Measurements from ENCODE around the genes TMBIM1, STK36 and WNT6.

DNA sequence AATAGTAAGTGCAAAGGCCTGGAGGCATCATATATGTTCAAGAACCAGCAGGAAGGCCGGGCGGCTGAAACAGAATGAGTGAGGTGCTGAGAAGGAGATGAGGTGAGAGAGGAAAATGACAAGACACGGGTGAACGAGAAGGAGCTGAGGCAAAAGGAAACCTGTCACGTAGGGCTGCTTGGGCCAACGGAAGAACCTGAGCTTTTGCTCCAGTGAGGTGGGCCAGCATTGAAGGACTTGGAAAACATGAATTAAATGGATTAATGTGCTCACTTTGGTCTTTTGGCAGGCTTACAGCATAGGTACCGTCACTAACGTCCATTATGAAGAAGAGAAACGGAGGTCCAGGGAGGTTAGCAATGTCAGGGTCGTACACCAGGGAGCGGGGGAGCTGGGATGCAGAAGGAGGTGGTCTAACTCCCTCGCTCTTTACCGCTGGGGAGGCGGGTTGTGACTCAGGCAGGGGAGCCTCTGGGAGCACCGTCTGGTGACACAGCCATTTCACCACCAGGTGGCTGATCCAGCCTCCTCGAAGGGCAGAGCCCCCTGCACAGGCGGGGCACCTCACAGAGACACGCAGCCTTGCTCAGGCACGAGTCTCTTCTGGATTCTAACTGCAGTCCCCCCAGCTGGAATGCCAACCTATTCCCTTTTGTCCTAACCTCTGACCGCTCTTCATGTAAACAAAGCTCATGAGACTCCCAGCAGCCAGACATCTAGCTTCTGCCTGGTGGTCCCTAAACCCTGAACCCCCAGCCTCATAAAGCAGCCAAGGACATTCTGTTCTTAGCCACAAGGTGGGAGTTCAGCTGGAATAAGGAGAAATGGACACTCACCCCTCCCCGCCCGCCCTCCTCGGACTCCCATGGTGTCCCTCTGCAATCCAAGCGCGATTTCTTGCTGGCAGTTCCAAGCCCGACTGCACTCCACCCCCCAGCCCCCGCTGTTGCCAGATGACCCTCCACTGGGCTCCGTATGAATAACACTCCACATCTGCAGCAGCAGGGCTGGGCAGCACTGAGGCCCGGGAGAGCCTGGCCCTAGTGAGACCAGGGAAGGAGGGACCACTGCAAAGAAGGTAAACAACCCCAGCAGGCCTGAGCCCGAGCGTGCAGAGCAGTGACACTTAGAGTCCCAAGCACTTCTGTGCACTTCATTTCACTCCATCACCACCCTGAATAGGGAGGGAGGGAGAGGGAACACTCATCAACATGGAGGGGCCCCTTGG, 84.5 kb downstream of the TNS1 start:
- PRO-cap = bidirectional peak, plus-strand start at position 567 of the sequence, minus-strand start at position 301 of the sequence; unidirectional peak, plus-strand start at position 982 of the sequence
- RAMPAGE, long total RNA = no peak

GRCh38 chr2:217952769-217953347, 49.9 kb downstream of the TNS1 start:
- PRO-cap = unidirectional peak, minus-strand start at chr2:217953236
- RAMPAGE, long total RNA = no peak

DNA sequence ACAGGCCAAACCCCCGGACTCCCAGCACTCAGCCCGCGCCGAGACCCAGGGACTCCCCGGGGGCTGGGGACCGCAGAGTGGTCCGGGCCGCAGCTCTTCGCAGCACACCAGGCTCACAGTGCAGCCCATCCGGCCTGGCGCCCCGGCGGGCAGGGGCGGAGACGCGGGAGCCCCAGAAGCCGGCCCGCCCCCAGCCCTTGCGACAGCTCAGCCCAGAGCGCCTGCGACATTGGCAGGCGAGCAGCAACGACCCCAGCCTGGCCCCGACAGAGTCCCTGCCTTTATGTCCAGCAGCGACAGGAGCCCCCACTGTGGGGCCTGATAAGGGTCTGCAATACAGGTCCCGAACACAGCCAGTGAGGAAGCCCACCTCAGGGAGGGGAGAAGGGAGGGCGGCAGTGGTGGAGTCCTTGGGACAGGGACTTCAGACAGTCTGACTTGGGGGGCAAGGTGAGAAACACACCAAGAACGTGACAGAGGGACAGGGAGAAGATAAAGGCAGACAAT, 31.1 kb upstream of the TNS1 start:
- PRO-cap = no peak
- RAMPAGE, long total RNA = no peak

DNA sequence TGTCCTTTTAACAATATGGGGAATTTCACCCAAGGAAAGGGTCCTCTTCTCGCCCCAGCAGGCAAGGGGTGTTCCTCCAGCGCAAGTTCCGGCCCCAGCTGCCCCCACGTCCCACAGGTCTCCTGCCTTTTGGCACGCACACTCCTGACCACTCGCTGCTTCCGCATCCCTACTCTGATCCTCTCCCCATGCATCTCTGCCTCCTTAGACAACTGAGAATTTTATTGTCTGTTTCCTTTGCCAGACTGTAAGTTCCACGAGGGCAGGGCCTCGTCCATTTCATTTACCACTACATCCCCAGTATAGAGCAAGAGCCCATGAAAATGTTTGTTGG, 631 bp upstream of the ARPC2 start:
- PRO-cap = no peak
- RAMPAGE, long total RNA = no peak

DNA sequence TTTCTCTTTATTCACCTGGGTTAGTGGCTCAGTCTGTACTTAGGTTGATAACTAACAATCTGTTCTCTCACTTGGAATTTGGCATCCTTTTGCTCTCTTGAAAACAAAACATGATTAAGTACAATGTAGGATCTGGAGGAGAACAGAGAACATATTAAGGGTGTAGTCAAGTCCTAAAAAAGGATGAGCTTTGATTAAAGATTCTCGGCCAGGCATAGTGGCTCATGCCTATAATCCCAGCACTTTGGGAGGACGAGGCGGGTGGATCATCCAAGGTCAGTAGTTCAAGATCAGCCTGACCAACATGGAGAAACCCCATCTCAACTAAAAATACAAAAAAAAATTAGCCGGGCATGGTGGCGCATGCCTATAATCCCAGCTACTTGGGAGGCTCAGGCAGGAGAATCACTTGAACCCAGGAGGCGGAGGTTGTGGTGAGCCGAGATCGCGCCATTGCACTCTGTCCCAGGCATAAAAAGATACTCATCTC, 16.7 kb downstream of the ARPC2 start:
- PRO-cap = no peak
- RAMPAGE, long total RNA = no peak

DNA sequence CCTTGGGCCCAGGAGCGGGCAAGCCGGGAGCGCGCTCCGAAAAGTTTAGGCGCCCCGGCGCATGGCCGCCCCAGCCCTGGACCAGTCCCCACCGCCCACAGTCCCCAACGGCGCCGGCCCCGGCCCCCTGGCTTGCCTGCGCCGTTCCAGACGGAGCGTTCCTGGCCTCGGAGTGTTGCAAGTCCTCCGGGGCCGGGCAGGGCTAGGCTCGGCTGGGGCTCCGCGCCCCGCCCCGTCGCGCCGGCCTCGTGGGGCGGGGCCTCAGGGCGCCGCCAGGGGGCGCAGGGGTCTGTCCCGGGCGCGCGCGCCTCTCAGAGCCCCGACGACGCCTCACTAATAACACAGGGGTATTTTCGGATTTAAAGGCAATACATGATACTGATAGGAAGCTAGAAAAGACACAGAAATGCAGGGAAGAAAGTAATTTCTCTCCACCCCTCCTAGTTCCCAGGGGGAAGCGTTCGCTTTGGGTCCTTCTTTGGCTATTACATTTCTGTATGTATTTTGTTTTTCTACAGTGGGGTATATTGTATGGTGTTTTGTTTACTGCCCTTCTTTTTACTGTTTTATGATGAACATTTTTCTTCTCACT, at the start of gene TMBIM1:
TMBIM1 (minus strand) TSS at position 174 of the 592 bp plus-strand sequence.
- PRO-cap = bidirectional peak, plus-strand start at position 314 of the sequence, minus-strand start at position 174 of the sequence
- RAMPAGE, long total RNA = start-site peak on the minus strand centred at position 186 of the sequence, 49 bp wide, 929 reads

DNA sequence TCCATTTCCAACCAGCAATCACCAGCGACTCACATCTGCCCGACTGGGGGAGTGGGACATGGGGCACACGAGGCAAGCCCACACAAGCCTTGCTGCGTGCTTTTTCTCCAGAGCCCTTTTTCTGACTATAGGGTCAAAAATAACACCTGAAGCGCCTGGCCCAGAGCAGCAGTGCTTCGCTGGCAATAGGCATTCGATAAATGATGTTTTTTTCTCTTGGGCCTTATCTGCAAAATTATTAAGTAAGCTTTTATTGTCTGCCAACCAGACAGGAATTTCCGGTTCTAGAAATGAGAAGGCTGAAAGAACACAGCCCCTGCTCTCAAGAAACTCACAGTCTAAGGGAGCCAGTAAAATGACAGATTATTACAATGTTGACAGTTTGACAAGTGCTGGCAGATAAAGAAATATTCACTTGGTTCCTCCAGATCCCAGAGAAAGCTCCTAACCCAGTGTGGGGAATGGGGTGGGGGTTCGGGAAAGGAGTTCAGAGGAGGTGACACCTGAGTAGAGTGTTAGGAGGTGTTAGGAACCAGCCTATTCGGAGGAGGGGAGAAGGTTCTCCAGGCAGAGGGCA, 2.8 kb upstream of the TMBIM1 start:
- PRO-cap = no peak
- RAMPAGE, long total RNA = no peak

- PRO-cap = no peak
- RAMPAGE, long total RNA = no peak
Measured at GRCh38 chr2:218385017-218385509, 3.0 kb downstream of the SLC11A1 start.

- PRO-cap = no peak
- RAMPAGE, long total RNA = no peak
Measured at GRCh38 chr2:218397211-218397712, 2.4 kb upstream of the CTDSP1 start.

GRCh38 chr2:218636526-218637235, 22.7 kb downstream of the ZNF142 start:
- PRO-cap = no peak
- RAMPAGE, long total RNA = start-site peak on the minus strand at chr2:218636834-218637179, 24 reads

- PRO-cap = no peak
- RAMPAGE, long total RNA = no peak
Measured at GRCh38 chr2:218664709-218665247, 5.3 kb downstream of the BCS1L start.

- PRO-cap = bidirectional peak, plus-strand start at chr2:218672086, minus-strand start at chr2:218672002; unidirectional peak, plus-strand start at chr2:218672339
- RAMPAGE, long total RNA = start-site peak on the minus strand at chr2:218671974-218671979, 47 reads; start-site peak on the plus strand at chr2:218672049-218672071, 18 reads; start-site peak on the plus strand at chr2:218672295-218672348, 54 reads
Measured at GRCh38 chr2:218671846-218672955, at the start of gene STK36. TSS of gene STK36 (plus strand) at chr2:218672086.

- PRO-cap = bidirectional peak, plus-strand start at chr2:218859699, minus-strand start at chr2:218859708
- RAMPAGE, long total RNA = no peak
Measured at GRCh38 chr2:218859294-218860009, at the start of gene WNT6. TSS of gene WNT6 (plus strand) at chr2:218859805.

GRCh38 chr2:218886110-218886554, 5.5 kb downstream of the WNT10A start:
- PRO-cap = no peak
- RAMPAGE, long total RNA = no peak

- PRO-cap = no peak
- RAMPAGE, long total RNA = no peak
Measured at GRCh38 chr2:219002384-219003581, 9.6 kb upstream of the CRYBA2 start.

DNA sequence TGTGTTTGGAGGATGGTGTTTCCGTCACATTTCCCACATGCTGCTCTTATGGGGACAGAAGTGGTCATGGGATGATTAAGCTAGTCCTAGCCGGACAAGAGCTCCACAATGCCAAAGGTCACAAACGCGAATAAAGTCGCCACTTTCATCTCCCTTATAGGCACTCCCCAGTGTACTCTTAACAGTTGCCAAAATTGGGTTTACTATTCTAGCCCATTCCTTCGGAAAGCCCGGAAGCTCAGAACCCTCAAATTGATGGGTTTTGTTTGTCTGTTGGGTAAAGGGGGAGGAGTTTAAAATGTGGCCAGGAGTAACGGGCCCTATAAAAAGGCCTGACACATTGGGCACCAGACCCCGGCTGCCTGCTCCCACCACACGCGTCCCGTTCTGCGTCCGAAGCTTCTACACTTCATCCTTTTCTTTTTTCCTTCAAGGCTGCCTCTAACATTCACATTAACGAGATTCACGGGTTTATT, 924 bp downstream of the NHEJ1 start:
- PRO-cap = unidirectional peak, plus-strand start at position 350 of the sequence
- RAMPAGE, long total RNA = no peak

GRCh38 chr2:219200458-219201288, 5.9 kb upstream of the ZFAND2B start:
- PRO-cap = no peak
- RAMPAGE, long total RNA = no peak

- PRO-cap = no peak
- RAMPAGE, long total RNA = no peak
Measured at GRCh38 chr2:219222472-219223068, 3.8 kb upstream of the ABCB6 start.

DNA sequence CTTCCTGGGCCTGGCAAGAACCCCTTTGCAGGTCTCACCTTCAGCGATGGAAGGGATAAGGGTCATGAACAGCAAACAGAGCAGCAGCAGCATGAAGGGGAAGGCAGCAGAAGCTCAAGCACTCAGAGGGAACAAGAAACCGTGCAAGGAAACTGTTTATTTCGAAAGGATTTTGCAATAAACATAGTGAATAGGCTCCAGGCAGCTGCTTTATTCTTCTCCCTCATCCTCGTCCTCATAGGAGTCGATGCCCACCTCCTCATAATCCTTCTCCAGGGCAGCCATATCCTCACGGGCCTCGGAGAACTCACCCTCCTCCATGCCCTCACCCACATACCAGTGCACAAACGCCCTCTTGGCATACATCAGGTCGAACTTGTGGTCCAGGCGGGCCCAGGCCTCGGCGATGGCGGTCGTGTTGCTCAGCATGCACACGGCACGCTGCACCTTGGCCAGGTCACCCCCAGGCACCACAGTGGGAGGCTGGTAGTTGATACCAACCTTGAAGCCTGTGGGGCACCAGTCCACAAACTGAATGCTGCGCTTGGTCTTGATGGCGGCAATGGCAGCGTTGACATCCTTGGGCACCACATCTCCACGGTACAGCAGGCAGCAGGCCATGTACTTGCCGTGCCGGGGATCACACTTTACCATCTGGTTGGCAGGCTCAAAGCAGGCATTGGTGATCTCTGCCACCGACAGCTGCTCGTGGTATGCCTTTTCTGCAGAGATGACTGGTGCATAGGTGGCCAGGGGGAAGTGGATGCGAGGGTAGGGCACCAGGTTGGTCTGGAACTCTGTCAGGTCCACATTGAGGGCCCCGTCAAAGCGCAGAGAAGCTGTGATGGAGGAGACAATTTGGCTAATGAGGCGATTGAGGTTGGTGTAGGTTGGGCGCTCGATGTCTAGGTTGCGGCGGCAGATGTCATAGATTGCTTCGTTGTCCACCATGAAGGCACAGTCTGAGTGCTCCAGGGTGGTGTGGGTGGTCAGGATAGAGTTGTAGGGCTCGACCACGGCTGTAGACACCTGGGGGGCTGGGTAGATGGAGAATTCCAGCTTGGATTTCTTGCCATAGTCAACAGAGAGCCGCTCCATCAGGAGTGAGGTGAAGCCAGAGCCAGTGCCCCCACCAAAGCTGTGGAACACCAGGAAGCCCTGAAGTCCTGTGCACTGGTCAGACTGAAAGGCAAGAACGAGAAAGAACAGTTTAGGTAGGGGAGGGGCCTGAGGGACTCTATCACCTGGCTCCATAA, 2.5 kb upstream of the TUBA4B start:
- PRO-cap = no peak
- RAMPAGE, long total RNA = no peak

DNA sequence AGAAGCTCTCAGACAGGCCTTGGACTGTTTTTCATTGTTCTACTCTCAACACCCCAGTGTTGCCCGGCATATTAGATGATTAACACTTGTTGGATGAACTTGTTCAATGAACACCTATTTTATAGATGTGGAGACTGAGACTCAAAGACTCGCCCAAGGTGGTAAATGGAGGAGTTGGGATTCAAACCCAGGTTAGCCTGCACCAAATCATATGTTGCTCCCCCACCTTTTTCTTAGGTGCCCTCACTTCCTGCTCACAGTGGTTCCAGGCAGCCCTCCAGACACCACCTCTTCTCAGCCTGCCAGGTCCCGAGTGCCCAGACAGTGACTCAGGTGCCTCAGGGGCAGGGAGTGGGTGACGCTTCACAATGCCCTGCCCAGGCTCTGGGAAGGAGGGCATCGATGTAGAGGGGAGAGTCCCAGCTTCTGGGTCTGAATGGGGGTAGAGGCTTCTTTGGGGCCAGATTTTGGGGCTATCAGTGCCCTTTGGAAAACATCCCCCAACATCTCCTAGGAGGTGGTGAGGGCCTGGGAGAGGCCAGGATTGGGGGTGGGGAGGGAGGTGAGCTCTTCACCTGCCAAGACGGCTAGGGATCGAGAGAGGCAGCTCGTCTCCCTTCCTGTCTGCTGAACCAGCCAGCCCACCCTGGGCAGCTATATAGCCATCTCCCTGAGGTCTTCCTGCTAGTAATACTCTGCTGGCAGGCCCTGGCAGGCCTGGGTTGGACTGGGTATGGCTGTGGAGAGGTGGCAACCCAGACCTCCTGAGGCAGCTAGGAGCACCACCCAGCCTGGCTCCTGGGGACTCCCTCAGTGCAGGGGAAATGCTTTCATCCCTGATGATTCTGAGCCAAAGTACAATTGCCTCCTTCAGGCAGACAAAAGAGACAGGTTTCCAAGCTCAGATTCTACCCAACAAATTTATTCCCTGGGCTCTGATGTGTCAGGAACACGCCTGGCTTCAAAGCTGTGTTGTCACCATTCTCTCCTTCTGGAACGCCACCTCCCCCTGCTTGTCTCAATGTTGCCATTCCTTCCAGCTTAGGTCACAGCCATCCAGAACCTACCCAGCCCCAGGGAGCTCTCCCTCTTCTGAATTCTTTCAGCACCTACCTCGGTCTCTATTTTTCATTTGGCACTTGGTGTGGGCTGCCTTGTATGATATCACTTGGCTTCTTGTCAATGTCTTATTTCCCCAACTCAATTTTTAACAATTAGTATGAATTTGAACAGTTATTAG, 5.0 kb upstream of the DNAJB2 start:
- PRO-cap = no peak
- RAMPAGE, long total RNA = no peak